ENCODE measurements around a stretch of chr16.

DNA sequence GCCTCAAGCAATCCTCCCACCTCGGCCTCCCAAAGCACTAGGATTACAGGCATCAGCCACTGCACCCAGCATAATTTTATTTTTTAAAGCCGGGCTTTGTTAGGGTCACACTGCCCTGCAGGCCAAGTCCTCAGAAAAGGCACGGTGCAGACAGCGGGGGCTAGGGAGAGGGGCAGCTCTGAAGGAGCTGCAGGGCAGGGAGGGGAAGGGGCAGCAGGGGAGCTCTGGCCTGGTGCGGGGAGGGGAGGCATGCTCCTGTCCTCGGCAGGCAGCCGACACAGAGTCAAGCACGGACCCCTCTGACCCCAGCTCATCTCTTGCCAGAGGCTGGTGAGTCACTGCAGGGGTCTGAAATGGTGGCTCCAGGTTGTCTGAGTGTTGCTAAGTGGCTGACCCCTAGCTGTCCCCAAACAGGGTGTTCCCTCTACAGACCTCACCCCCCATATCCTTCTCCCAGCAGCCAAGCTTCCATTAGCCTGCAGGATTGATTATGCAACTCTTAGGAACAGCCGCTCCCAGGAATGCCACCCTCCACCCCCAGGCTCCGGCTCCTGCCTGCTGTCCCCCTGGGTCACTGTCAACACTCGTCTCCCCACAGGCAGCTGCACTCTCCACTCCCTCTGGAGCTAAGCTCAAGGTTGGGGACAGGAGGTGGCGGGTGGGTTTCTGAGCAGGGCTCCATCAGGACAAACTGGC, 1.3 kb downstream of the MYLK3 start:
- RRBS = no CpG with 5 or more reads among the region's 12 CpGs

- RRBS = no CpG with 5 or more reads among the region's 9 CpGs
Observed at GRCh38 chr16:46758638-46759097, 10.5 kb upstream of the MYLK3 start.

GRCh38 chr16:46843862-46844392, 12.9 kb upstream of the C16orf87 start:
- RRBS = no CpG with 5 or more reads among the region's 43 CpGs

DNA sequence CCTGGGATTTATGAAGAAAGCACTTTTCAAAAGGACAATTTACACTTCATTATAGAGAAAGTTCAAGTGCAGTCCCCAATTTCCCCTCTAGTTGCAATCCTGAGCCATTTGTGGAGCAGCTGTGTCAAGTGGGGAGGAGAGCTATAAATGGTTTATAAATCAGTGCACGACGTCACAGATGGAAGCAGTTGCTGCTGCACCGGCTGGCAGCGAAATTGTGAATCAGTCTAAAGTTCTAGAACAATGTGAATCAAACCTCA, 26.6 kb upstream of the C16orf87 start:
- RRBS = no CpG with 5 or more reads among the region's 4 CpGs

- RRBS = no CpG with 5 or more reads among the region's 3 CpGs
Observed at GRCh38 chr16:46859812-46860196, 24.4 kb upstream of the GPT2 start.

- RRBS = no CpG with 5 or more reads among the region's 7 CpGs
Observed at GRCh38 chr16:46956320-46957472, 16.8 kb downstream of the DNAJA2 start.

DNA sequence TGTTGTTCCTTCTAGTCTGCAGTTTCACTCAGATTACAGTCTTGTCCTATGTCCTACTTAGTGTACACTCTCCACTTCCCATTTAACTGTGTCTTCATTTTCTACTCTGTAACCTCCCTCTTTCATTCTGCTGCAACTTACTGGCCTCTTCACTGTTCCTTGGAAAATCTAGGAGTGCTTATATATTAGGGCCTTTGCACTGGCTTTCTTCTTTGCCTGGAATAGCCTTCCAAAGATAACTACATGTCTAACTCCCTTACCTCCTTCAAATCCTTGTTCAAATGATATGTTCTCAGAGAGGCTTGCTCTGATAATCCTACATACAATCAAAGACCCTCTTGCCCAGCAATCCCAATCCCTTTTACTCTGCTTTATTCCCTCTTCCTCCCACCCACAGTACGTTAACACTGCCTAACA, 29.1 kb upstream of the NETO2 start:
- RRBS = no CpG with 5 or more reads among the region's 1 CpG

- RRBS = no CpG with 5 or more reads among the region's 2 CpGs
Observed at GRCh38 chr16:47359504-47359997, 101.3 kb downstream of the ITFG1 start.

- RRBS = no CpG with 5 or more reads among the region's 1 CpG
Observed at GRCh38 chr16:47574700-47575062, 113.5 kb downstream of the PHKB start.

GRCh38 chr16:47634127-47634705, 173.1 kb downstream of the PHKB start:
- RRBS = no CpG with 5 or more reads among the region's 1 CpG

DNA sequence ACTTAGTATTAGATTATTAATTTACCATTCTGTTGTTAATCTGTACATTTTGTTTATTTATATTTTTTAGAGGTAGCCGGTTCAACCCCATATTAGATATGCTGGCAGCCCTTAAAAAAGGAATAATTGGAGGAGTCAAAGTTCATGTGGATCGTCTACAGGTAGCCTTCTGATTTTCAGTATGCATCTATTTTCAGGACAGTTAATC, 189.5 kb downstream of the PHKB start:
- RRBS = no CpG with 5 or more reads among the region's 2 CpGs

GRCh38 chr16:47687943-47688336, 226.8 kb downstream of the PHKB start:
- RRBS = no CpG with 5 or more reads among the region's 1 CpG

DNA sequence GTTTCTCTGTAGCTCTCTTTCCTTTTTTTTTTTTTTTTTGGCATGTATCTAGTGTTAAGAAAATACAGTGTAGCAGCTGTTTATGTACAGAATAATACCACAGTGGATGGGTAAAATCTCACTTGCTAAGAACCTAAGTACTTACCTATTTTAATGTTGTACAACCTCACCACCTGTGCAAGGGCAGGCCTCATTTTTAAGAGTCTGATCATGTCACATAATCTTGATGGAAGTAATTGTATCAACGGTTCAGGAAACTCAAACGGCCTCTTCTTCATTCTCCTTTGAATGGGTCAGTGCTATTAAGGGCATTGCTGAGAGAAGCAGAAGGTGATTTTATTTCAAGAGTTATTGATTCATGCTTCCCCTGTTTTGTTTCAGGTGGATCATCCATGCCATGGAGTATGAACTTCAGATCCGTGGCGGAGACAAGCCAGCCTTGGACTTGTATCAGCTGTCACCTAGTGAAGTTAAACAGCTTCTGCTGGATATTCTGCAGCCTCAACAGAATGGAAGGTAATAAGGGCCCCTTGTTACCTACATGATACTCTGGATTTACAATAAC, 227.6 kb downstream of the PHKB start:
- RRBS = no CpG with 5 or more reads among the region's 4 CpGs

DNA sequence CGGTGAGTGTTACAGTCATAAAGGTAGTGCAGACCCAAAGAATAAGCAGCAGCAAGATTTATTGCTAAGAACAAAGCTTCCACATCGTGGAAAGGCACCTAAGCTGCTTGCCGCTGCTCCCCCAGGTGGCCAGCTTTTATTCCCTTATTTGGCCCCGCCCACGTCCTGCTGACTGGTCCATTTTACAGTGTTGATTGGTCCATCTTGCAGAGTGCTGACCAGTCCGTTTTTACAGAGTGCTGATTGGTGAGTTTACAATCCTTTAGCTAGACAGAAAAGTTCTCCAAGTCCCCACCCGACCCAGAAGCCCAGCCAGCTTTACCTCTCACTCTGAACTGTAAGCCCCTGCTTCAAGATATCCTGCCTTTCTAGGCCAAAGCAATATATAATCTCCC, 227.7 kb downstream of the ABCC12 start:
- RRBS = no CpG with 5 or more reads among the region's 7 CpGs

GRCh38 chr16:48275926-48276546, 28.7 kb upstream of the ABCC11 start:
- RRBS = no CpG with 5 or more reads among the region's 4 CpGs

DNA sequence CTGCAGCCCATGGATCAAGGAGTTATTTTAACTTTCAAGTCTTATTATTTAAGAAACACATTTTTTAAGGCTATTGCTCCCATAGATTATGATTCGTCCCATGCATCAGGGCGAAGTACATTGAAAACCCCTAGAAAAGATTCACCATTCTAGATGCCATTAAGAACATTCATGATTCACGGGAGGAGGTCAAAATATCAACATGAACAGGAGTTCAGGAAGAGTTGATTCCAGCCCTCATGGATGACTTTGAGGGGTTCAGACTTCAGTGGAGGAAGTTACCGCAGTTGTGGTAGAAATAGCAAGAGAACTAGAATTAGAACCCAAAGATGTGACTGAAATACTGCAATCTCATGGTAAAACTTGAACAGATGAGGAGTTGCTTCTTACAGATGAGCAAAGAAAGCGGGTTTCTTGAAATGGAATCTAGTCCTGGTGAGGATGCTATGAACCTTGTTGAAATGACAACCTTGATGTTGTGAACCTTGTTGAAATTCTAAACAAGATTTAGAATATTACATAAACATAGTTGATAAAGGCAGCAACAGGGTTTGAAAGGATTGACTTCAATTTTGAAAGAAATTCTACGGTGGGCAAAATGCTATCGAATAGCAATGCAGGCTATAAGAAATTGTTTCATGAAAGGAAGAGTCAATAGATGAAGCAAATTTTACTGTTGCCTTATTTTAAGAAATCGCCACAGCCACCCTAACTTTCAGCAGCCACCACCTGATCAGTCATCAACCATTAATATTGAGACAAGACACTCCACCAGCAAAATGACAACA, 36.6 kb upstream of the ABCC11 start:
- RRBS = no CpG with 5 or more reads among the region's 8 CpGs

DNA sequence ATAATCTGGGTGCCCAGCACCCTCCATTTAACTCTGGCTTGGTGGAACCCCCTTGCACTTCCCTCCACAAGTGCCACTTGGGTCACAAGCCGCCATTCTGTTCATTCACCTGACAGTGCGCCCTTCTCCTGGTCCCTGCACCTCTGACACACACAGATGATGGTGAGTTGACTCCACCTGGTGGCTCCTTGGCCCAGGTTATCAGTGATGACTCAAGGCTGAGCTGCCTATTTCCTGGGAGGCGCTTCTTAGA, 83.5 kb downstream of the N4BP1 start:
- RRBS = no CpG with 5 or more reads among the region's 3 CpGs

DNA sequence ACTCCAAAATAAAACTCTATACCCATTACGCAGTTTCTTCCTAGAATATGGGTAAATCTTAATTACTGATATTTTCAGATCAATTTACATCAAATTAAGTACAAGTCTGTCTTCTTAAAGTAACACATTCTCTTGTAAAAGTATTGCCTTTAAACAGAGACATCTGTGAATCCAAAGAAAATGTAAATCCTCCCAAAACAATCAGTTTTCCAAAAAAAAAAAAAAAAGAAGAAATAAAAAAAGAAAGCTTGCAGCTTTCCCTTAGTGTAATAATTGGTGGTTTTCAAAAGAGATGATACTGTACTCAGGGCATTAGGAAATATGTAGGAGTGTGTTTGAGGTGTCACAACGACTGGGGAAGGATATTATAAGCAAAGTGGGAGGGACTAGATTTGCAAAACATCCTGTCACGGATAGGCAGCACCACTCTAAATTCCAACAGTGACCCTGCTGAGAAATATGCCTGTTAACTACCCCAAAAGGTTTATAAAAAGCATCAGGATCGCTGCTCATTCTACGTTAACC, 51.8 kb downstream of the N4BP1 start:
- RRBS = no CpG with 5 or more reads among the region's 5 CpGs

DNA sequence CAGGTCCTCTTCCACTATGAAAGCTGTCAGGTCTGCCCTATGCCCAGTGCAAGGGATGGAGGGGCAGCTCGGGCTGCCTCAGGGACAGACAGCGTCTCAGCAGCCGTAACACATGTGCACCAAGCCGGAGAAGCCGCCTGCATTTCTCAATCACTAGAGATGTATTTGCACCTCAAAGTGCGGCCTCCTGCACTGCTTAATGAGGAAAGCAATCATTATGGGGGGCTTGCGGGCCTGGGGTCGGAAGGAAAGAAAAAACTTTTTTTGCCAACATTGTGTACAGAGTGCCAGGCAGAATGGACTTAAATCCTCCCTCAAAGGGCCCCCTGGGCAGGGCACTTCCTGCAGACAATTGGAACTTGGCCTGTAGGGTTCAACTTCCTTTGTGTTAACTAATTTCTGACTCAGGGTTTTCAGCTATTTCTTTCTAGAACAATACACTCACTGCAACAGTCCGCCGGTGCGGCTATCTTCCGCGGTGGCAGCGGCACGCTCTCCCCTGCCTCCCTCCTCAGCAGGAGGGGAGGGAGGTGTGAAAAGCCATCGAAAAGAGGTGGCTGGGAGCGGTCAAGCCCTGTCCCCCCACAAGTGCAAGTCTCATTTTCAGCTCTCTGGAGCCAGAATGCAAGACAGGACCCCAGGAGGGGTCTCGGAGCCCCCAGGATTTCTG, 101.2 kb downstream of the ZNF423 start:
- RRBS = no CpG with 5 or more reads among the region's 18 CpGs

DNA sequence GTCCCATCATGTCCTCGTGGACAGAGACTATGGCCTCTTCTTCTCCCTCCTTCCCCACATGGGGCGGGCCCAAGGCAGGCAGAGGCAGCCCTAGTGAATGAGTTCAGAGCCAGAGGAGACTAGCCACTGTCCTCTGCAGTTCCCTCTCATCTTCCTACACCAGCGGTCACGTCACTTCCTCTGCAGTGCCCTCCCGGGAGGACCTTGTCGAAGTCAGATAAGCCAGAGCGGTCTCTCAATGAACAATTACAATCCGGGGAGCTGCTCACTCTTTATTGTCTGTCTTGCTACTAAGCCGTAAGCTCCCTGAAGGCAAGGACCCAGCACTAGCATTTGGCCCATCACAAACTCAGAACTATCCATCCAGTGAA, 18.2 kb downstream of the ZNF423 start:
- RRBS = 19% methylated on average over 2 of the region's 9 CpGs

All from PFSK-1 (cell line).